Spinal cord (tissue), 3 donors: ENCODE data around the gene NIBAN3.

DNA sequence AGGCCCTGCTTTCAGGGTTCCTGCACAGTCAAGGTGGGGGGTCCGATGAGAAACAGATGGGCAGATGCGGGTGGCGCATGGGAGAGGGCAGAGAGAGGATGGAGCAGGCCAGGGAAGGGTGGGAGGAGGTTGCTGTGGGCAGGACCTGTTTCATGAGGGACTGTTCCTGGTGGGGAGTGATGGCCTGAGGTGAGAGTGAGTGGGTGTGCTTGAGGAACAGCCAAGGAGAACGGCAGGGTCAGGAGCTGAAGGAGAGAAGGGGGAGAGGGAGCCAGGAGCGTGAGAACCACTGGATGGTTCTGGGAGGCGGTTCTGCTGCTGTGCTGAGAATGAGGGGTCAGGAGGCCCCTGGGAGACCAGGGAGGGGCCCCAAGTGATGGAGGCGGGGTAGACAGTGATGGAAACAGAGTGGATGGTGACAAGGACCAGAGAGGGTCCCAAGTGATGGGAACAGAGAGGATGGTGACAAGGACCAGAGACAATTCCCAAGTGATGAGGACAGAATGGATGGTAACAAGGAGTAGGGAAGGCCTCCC lies 7.8 kb downstream of the SIN3B start:
- PRO-cap = no peak
- RAMPAGE, long total RNA = no peak

DNA sequence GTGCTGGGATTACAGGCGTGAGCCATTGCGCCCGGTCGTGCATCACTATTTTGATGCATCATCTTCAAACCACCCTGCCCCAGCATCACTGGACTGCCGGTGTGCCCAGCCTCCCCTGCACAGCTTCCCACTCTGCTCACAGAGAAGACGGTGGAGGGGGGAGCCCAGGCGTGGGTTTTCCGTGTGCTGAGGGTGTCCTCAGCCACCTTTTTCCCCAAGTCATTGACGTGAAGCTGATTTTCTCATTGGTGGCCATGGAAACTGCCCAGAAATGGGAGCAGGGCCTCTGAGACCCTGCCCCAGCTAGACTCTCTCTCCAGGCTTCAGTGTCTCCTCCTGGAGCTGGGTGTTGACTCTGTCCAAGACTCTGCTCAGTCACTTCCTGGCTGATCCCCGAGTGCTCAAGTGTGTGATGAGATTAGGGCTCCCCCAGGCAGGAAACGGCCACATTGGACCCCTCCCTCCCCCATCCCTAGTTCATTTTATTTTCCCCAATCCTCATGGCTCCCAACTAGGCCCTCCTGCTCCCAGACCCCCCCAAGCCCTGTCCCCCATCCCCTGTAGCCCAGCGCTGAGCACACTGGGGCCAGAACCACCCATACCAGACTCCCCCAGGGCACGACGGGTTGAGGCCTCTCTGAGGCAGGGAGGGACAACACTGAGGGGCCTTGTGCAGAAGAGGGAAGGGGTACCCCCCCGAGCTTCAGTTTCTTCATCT lies 1.4 kb upstream of the F2RL3 start:
- PRO-cap = no peak
- RAMPAGE, long total RNA = no peak

DNA sequence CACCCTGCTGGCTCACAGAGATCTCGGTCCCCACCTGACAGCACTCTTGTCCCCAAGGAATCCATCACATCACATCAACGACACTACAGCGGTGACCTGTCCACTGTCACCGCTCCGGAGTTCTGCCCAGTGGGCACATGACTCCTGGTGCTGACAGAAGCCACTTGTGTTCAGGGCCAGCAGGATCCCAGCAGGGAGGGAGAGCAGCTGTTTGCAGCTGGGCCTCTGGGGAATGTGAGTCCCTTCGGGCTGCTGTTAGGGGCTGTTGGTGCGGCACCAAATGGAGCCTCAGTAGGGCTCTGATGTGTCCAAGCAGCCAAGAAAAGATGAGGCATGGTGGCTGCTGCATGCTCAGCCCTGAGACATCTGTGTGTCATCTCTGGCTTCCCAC lies 55.8 kb downstream of the F2RL3 start:
- PRO-cap = no peak
- RAMPAGE, long total RNA = no peak

DNA sequence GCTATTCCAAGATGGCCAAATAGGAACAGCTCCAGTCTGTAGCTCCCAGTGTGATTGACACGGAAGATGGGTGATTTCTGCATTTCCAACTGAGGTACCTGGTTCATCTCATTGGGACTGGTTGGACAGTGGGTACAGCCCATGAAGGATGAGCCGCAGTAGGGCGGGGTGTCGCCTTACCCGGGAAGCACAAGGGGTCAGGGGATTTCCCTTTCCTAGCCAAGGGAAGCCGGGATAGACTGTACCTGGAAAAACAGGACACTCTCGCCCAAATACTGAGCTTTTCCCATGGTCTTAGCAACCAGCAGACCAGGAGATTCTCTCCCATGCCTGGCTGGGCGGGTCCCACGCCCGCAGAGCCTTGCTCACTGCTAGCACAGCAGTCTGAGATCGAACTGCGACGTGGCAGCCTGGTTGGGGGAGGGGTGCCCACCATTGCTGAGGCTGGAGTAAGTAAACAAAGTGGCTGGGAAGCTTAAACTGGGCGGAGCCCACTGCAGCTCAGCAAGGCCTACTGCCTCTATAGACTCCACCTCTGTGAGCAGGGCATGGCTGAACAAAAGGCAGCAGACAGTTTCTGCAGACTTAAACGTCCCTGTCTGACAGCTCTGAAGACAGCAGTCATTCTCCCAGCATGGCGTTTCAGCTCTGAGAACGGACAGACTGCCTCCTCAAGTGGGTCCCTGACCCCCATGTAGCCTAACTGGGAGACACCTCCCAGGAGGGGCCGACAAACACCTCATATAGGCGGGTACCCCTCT lies 65.4 kb downstream of the CPAMD8 start:
- PRO-cap = no peak
- RAMPAGE, long total RNA = no peak

- PRO-cap = no peak
- RAMPAGE, long total RNA = no peak
Observed at GRCh38 chr19:17067551-17067857, 7.7 kb downstream of the HAUS8 start.

DNA sequence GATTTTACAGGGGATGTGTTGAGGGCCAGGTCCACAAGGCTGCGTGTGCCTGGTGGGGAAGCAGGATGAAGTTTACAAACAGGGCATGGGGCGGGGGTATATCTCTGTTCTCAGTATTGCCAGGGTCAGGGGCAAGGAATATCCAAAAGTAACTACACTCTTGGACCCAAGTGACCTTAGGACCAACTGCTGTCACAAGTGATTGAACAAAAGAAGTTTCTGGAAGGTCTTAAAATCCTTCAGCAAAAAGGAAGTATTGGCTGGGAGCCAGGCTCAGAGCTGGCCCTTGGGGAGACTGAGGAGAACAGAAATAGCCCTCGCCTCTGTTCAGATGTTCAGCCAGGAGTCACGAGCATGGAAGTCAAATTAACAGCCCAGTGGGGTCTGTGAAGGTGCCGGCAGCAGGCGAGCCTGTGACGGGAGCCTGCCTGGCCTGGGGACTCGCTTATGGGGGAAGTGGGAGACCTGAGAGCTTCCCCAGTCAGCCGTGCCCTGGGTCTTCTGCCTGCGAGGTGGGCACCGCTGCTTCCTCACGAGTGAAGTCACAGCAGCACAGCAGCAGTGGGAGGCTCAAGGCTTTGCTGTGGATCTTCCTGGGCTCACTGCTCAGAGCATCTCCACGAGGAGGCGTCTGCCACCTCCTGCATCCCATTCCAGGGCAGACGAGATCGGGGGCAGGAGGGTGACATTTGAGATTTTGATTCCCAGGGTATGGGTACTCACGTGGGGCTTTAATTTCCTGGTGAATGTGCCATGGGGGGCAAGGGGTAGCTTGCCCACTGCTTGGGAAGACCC lies 6.5 kb downstream of the MYO9B start:
- PRO-cap = no peak
- RAMPAGE, long total RNA = no peak

GRCh38 chr19:17098385-17099106 lies 23.0 kb downstream of the MYO9B start:
- PRO-cap = no peak
- RAMPAGE, long total RNA = no peak

DNA sequence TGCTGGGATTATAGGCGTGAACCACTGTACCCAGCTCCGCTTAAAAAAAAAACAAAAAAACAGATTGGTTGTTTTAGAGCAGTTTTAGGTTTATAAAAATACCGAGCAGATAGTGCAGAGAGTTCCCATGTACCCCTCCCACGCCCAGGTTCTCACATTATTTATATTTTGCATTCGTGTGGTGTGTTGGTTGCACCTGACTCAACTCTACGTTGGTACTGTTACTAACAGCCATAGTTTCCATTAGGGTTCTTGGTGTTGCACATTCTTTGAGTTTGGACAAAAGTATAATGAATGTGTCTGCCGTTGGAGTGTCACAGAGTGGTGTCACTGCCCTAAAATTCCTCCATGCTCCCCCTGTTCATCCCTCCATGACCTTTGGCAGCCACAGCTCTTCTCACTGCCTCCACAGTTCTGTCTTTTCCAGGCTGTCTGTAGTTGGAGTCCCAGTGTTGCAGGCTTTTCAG lies 29.1 kb downstream of the MYO9B start:
- PRO-cap = no peak
- RAMPAGE, long total RNA = no peak

DNA sequence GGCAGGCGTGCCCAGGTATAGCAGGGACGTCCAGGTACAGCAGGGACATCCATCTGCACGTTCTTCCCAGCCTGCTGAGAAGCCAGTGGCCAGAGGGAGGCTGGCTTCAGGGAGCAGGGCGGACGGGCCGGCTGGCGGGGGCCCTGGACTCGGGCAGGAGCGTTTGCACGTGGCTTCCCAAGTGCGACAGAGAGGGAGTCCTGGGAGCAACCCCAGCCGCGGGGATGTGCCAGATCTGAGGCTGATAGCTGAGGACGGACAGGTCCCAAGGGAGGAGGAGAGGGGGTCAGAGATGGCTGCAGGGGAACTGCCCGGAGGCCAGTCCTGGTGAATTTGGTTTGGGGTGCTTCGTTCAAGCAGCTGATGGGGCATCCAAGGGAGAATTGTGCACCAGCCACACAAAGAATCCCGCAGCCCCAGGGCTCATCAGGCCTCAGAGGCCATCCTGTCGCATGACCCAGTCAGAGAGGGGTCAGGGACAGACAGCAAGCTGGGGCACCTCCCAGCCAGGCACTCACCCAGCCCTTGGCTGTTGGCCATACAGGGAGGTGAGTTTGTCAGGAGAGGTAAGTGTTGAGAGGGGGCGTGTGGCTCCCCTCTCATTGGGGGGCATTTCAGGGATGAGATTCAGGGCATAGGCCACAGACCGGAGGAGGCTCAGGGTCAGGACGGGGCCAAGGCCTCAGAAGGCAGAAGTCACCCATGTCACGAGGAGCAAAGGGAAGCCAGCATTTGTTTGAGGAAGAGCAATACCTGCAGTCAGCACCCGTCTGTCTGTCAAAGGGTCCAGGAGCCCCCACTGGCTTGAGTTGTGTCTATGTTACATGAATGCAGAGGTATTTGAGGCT lies 37.0 kb downstream of the MYO9B start:
- PRO-cap = no peak
- RAMPAGE, long total RNA = no peak

GRCh38 chr19:17145855-17146672 lies 69.1 kb upstream of the USE1 start:
- PRO-cap = no peak
- RAMPAGE, long total RNA = no peak

DNA sequence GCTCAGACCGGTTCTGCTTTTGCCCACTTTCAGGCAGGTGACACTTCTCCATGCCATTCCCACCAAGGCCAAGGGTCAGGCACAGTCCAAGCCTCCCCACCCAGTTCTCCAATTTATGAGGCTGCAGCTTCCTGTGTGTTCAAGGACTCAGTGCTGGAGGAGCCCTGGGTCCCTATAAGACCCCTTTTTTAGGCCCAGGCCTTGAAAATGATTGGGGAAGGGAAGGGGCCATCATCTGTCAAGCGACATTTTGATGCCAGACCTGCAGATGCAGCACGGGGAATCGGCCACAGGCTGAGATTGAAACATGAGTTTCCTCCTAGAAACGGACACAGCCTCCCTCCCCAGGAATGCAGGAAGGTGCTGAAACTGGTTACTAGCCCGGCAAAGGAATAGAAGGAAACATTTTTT lies 65.5 kb upstream of the USE1 start:
- PRO-cap = no peak
- RAMPAGE, long total RNA = no peak

- PRO-cap = no peak
- RAMPAGE, long total RNA = no peak
Observed at GRCh38 chr19:17201657-17202393, 13.3 kb upstream of the USE1 start.

DNA sequence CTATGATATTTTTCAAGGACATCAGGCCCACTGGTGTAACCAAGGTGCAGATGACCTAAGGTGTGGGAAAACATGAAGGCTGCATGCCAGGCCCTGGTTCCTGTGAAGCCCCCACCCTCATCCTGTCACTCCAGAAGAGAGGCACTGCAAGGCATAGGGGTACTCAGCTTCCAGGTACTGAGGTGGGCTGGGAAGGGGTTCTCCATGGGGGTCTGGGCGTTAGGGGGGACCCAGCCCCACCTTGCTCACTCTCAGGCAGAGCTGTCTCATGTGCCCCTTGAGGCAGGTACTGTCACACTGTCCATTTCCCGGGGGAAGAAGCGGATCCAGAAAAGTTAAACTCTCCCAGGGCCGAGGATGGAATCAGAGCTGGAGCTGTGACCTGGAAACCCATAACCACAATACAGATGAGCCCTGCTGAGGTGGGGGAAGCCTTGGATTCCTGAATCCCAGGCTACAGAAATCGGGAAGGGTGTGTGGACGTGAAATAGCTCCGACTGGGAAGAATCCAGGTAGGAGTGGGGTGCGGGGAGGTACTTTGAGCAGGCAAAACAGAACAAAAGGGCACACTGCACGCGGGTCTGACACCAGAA lies 618 bp upstream of the USE1 start:
- PRO-cap = no peak
- RAMPAGE, long total RNA = no peak

GRCh38 chr19:17243136-17243416 lies 2.6 kb downstream of the NR2F6 start:
- PRO-cap = no peak
- RAMPAGE, long total RNA = no peak

- PRO-cap = no peak
- RAMPAGE, long total RNA = no peak
Observed at GRCh38 chr19:17267630-17267857, 301 bp downstream of the BABAM1 start.

DNA sequence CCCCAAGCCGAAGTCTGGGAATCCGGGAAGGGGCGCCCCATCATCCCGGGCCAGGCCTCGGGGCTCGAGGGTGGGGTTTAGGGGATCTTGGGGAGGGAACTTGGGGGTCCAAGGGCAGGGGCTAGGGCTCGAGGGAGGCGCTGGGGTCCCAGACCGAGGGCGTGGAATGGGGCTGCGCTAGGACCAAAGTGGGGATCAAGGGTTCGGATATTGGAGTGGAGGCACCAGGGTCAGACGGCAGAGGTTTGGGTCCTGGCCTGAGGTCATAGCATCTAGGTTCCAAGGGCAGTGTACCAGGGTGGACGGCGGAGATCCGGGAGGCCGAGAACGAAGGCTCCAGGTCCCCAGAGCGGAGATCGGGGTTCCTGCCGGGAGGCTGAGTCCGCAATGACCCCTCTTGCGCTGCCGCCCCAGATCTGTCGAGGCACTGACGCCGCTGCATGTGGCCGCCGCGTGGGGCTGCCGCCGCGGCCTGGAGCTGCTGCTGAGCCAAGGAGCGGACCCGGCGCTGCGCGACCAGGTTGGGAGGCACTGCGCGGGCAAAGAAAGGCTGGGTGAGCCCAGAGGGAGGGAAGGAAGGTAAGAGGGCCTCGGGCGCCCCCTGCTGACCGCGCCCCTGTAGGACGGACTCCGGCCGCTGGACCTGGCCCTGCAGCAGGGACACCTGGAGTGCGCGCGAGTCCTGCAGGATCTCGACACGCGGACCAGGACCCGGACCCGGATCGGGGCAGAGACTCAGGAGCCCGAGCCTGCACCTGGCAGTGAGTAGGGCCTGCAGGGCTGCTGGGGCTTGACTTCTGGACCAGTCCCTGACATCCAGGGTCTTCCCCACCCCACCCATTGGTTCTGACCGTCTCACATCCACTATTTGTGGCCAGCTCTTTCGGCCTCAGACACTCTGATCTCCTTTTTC lies 797 bp downstream of the ANKLE1 start:
- PRO-cap = no peak
- RAMPAGE, long total RNA = no peak

DNA sequence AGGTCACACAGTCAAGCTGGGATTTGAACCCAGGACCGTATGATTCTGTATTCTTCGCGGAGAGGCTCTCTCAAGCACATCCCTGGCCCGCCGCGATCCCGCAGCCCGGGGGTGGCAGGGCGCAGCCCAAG lies 581 bp downstream of the ANO8 start:
- PRO-cap = no peak
- RAMPAGE, long total RNA = no peak

- PRO-cap = no peak
- RAMPAGE, long total RNA = no peak
Observed at GRCh38 chr19:17347280-17347966, 10.1 kb downstream of the GTPBP3 start.

GRCh38 chr19:17526860-17527853 lies at the start of gene NIBAN3:
NIBAN3 (plus strand) TSS chr19:17527267.
- PRO-cap = no peak
- RAMPAGE, long total RNA = no peak

GRCh38 chr19:17721851-17722117 lies 2.5 kb downstream of the MAP1S start:
- PRO-cap = no peak
- RAMPAGE, long total RNA = no peak